Kidney (tissue), 2 donors: ENCODE results near the genes MRPL45 and EPOP.

GRCh38 chr17:37844494-37845100, 79.6 kb upstream of the TBC1D3K start:
- PRO-cap: no peak
- RRBS: no CpG with 5 or more reads among the region's 29 CpGs

GRCh38 chr17:38295647-38295989, 1.4 kb upstream of the MRPL45 start:
- PRO-cap: no peak
- RRBS: no CpG with 5 or more reads among the region's 9 CpGs

- PRO-cap: bidirectional peak, plus-strand start at chr17:38297173, minus-strand start at chr17:38296970
- RRBS: no CpG with 5 or more reads among the region's 51 CpGs
These were observed at the start of gene MRPL45 for GRCh38 chr17:38296783-38297499. Gene MRPL45 (plus strand): TSS chr17:38297168.

DNA sequence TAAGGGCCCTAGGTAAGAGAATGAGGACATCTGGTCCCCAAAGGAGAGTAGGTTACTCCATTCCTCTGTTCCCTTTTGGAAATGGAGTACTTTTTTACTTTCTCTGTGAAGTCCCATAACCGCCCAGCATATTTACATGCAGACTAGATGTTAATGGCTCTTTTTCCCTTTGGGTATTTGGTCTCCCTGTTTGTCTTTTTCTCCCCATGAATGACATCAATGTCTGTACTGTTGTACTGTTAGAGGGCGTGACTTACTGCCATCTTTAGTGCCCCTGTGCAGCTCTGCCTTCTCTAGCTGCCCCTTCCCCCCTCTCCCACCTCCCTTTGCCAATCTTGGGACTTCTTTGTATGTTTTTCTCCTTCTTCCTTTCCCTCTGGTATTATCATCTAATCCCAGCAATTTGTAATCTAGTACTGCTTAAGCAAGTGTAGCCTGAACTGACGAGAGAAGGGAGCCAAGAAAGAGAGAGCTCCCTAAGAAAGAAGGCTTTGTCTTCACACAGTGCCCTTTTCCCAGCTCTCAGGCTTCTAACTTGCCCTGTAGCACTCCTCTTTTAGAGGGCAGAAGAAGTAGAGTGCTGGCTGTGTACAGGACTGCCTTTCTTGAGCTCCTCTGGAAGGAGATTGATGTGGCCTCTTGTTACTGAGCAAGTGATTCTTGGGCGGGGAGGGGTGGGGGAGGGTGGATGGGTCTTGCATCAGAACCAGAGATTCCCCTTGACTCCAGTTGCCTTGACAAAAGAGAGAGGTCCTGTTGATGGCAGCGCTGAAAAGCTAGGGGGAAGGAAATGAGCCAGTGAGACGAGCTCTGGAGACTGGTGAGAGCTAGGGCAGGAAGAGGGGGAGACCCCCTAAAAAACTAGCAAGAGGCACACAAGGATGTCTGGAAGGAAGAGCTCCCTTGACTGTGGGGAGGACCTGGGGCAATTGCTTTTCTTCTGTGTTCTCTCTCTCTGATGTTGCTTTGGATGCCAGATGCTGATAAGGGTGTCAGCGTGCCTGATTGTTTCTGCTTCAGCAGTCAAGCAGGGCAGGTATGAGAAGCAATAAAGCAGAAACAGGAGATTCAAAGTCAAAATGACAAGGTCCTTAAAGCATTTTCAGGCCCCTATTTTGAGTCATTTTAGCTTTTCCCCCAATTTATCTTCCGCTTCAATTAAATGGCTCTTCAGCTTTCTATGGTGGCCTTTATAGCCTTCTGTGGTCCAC, 18.6 kb downstream of the GPR179 start:
- PRO-cap: no peak
- RRBS: no CpG with 5 or more reads among the region's 8 CpGs

DNA sequence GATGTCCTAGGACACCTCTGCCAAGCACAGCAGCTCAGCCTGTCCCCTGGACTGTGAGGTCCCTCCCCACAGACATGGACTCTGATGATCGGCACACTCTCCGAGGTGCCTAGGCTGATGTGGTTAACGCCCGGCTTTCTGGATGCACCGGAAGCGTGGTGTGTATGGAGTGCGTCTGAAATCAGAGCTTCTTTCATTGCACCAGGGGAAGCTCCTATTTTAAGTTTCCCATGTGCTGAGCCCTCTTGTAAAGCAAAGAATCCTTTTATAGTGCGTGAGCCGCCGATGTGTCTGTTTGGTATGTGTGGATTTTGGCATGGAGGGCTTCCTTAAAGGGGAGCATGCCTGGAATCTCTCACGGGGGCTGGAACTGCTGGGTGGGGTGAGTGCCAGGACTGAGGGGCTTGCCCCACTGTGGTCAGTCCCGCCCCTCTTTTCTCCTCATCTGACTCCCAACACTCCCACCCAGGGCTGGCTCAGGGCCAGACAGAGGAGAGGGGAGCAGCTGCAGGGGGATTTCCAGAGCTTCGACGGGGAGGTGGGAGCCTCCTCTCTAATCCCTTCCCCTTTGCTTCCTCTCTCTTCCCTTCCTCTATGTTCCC, 6.9 kb upstream of the ARHGAP23 start:
- PRO-cap: no peak
- RRBS: no CpG with 5 or more reads among the region's 14 CpGs

- PRO-cap: bidirectional peak, plus-strand start at chr17:38428967, minus-strand start at chr17:38428936
- RRBS: no CpG with 5 or more reads among the region's 46 CpGs
These were observed 682 bp downstream of the ARHGAP23 start for GRCh38 chr17:38428763-38429529.

DNA sequence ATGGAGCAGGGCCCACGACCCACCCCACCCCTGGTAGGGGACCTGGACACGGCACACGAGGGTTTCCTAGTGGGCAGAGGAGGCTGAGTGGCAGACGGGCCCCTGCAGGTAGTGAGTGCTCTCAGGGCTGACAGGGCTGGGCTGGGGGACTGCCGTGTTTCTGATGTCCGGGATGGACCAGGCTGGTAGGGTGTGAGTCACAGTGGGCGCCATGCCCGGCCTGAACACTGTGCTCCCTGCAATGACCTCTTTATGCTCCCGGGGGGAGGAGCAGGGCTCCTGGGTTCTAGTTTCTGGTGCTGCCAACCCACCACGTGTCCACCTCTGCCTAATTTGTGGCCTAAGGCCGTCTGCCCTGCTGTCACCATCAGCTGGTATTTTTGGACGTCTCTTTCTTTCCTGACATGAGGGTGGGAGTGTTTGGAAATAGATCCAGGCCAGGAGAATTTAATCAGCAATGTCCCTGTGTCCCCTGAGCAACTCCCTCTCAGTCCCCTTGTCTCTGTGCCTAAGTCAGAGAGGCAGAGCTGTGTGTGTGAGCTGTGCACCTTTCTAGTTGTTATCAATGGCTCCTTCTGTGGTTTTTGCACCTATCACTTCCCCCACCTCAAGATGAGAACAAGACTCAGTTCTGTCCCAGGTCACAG, 26.4 kb downstream of the ARHGAP23 start:
- PRO-cap: no peak
- RRBS: no CpG with 5 or more reads among the region's 12 CpGs

- PRO-cap: no peak
- RRBS: no CpG with 5 or more reads among the region's 19 CpGs
These were observed 21.3 kb downstream of the SRCIN1 start for GRCh38 chr17:38584244-38585018.

GRCh38 chr17:38604441-38605107, 1.2 kb downstream of the SRCIN1 start:
- PRO-cap: no peak
- RRBS: no CpG with 5 or more reads among the region's 32 CpGs

GRCh38 chr17:38674807-38675462, at the start of gene EPOP:
Gene EPOP (minus strand): TSS chr17:38674957.
- PRO-cap: bidirectional peak, plus-strand start at chr17:38675107, minus-strand start at chr17:38674928
- RRBS: no CpG with 5 or more reads among the region's 68 CpGs

DNA sequence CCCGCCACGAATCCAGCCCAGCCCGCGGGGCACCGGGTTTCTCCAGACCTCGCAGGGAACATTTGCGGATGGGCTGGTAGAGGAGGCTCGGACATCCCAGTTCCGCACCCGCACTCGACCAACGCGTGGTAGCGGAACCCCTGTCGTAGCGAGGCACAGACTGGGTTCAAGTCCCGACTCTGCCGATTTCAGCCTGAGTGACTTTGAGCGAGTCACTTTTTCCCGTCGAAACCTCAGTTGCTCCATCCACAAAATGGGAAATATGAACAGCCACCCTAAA, 2.2 kb upstream of the MLLT6 start:
- PRO-cap: no peak
- RRBS: no CpG with 5 or more reads among the region's 21 CpGs

GRCh38 chr17:38704270-38704764, 756 bp upstream of the MLLT6 start:
- PRO-cap: no peak
- RRBS: no CpG with 5 or more reads among the region's 24 CpGs

DNA sequence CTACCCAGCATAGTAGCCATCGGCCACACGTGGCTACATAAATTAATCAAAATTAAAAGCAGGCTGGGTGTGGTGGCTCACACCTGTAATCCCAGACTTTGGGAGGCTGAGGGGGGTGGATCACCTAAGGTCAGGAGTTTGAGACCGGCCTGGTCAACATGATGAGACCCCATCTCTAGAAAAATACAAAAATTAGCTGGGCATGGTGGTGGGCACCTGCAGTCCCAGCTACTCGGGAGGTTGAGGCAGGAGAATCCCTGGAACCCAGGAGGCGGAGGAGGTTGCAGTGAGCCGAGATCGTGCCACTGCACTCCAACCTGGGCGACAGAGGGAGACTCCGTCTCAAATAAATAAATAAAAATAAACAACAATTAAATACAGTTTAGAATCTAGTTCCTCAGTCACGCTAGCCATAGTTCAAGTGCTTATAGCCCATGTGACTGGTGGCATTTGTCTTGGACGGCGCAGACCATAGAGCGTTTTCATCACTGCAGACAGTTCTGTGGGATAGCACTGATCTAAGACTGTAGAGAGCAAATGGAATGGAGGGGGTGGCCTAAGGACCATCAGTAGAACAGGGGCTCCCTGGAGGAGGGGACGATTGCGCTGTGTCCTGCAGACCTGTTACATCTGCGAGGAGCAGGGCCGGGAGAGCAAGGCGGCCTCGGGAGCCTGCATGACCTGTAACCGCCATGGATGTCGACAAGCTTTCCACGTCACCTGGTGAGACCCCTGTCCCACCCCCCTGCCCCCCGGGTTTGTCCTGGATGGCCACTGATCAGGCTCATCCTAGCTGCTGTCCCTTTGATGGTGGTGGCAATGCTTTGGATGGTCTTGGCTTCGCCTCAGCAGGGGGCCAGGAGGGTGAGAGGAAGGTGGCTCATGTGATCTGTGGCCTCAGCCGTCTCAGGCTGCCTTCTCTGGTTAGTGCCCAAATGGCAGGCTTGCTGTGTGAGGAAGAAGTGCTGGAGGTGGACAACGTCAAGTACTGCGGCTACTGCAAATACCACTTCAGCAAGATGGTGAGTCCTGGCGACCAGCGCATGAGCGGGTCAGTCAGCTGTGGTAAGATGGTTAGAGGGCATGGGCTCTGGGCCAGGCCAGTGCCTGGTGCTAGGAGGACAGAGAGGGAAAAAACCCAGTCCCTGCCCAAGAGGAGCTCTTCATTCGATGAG, 3.9 kb downstream of the MLLT6 start:
- PRO-cap: no peak
- RRBS: no CpG with 5 or more reads among the region's 31 CpGs

GRCh38 chr17:38733459-38734089, 3.4 kb downstream of the CISD3 start:
- PRO-cap: no peak
- RRBS: no CpG with 5 or more reads among the region's 6 CpGs

- PRO-cap: bidirectional peak, plus-strand start at chr17:38749884, minus-strand start at chr17:38749708
- RRBS: no CpG with 5 or more reads among the region's 99 CpGs
These were observed 1.4 kb upstream of the PCGF2 start for GRCh38 chr17:38749163-38750342.

GRCh38 chr17:38750343-38751245, 1.9 kb upstream of the PSMB3 start:
- PRO-cap: no peak
- RRBS: no CpG with 5 or more reads among the region's 27 CpGs

GRCh38 chr17:38765436-38766039, 13.0 kb downstream of the PSMB3 start:
- PRO-cap: no peak
- RRBS: no CpG with 5 or more reads among the region's 8 CpGs

DNA sequence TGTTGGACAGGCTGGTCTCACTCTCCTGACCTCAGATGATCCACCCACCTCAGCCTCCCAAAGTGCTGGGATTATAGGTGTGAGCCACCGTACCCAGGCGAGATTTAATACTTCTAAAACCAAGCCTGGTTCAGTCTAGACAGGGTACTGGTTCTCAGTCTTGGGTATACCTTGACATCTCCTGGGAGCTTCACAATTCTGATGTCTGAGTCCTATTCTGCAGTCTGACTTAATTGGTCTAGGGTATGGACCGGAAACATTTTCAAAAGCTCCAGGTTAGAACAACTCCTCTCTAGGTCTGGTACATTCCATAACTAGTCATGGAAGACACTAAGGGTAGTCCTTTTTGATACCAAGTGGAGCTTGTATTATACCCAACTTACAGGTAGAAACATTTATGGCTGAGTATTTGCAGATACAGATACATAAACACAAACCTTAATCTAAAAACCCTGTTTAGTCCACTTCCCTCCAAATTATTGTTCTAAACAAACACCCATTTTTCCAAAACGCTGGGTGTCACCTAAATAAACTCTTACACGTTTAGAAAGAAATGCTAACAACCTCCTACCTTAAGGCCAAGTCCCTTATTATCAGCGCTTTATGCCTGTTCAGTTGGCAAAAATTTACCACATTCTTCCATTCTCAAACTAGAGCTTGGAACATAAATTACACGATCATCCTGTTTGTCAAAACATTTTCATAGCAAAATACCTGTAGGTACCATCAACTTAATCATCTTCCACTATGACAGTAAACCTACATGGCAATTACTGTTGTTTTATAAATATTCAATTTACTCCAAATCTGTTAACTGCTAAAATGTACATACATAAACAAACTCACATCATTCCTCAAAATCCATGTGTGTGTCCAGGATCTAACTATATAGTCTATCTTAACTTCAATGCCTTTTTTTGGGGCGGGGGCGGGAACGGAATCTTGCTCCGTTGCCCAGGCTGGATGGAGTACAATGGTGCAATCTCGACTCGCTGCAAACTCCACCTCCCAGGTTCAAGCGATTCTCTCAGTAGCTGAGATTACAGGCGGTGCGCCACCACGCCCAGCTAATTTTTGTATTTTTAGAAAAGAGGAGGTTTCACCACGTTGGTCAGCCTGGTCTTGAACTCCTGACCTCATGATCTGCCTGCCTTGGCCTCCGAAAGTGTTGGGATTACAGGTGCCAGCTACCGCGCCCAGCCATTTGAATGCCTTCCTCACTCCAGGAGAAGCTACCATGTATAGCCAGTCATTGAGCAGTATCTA, 4.7 kb downstream of the RPL23 start:
- PRO-cap: no peak
- RRBS: no CpG with 5 or more reads among the region's 21 CpGs

- PRO-cap: no peak
- RRBS: no CpG with 5 or more reads among the region's 12 CpGs
These were observed 7.9 kb upstream of the RPL23 start for GRCh38 chr17:38861281-38861962.

GRCh38 chr17:38871962-38872635, 2.2 kb downstream of the LASP1 start:
- PRO-cap: no peak
- RRBS: no CpG with 5 or more reads among the region's 5 CpGs